Hair follicular keratinocyte (primary cell): ENCODE data around the genes DNER, FBXO36, ITM2C and HTR2B.

- RAMPAGE, long total RNA: no peak
These were observed 139.9 kb upstream of the PID1 start for GRCh38 chr2:229410950-229411365.

DNA sequence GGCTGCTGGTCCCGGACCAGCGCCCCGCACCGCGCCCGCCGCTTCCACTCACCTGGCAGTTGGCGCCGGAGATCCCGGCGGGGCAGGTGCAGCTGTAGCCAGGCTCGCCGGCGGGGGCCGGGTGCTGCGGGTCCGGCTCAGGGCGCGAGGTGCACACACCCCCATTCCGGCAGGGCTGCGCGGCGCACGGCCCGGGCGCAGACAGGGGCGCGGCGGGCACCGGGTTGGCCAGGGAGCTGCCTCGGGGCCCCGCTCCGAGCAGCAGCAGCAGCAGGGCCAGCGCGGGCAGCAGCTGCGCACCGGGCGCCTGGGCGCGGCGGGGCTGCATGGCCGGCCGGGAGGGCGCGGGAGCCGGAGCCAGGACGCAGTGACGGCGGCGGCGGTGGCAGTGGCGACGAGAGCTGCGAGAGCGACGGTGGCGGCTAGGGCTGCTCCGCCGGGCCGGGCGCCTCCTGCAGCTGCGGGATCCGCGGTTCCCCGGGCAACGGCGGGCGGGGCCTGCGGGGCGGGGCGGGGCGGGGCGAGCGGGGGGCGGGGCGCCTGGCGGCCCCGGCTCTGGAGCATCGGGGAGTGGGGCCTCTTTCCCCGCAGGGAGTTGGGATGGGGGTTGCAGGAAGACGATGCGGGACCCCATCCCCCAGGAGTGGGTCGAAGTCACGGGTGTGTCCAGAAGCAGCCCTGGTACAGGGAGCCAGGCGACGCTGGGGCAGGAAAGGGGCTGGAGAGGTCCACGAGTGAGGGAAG lies at the start of gene DNER:
Gene DNER, minus strand, starts transcription at position 460 of the 744 bp plus-strand sequence.
- RAMPAGE, long total RNA: no peak

- RAMPAGE, long total RNA: no peak
These were observed 72.5 kb downstream of the TRIP12 start for GRCh38 chr2:229849117-229849899.

DNA sequence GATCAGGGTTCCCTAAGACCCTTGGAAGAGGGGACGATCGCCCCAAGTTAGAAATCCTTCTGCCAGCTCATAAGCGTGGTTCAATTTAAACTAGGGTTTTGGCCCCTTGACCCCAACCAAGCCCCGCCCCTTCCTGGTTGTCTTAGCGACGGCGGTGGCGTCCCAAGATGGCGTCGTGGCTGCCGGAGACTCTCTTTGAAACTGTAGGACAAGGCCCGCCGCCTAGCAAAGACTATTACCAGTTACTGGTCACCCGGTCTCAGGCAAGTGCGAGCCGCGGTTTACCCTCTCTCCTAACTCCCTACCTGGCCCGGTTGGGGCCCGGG lies at the start of gene FBXO36:
Gene FBXO36, plus strand, starts transcription at position 157 of the 326 bp plus-strand sequence.
- RAMPAGE, long total RNA: start-site peak on the plus strand centred at position 150 of the sequence, 21 bp wide, 65 and 58 reads in 2 replicates

DNA sequence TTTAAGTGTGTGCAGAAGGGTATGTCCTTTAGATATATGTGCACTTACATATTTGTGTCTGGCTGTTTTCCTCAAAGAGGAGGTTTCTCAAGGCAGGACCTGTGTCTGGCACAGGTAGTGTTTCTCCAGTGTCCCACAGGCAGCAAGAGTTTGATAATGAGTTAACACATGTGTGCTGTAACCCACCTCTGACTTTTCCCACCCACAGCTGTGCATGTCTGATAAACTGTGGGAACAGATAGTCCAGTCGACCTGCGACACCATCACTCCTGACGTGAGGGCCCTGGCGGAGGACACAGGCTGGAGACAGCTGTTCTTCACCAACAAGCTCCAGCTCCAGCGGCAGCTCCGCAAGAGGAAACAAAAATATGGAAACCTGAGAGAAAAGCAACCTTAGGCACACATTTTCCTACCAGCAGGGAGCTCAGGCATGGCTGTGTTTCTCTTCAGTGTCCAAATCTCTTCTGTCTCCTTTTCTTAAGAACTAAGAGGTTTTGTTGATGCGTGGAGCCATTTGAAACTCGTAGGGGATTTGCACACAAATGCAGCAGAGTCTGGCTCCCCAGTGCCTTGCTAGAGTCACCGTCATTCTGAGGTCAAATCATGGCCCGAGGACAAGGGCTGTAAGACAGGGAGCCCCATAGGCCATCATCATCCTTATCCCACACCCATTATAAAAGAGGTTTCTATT lies 58.1 kb downstream of the SLC16A14 start:
- RAMPAGE, long total RNA: no peak

GRCh38 chr2:230166907-230167444 lies 52.8 kb downstream of the SP110 start:
- RAMPAGE, long total RNA: no peak

DNA sequence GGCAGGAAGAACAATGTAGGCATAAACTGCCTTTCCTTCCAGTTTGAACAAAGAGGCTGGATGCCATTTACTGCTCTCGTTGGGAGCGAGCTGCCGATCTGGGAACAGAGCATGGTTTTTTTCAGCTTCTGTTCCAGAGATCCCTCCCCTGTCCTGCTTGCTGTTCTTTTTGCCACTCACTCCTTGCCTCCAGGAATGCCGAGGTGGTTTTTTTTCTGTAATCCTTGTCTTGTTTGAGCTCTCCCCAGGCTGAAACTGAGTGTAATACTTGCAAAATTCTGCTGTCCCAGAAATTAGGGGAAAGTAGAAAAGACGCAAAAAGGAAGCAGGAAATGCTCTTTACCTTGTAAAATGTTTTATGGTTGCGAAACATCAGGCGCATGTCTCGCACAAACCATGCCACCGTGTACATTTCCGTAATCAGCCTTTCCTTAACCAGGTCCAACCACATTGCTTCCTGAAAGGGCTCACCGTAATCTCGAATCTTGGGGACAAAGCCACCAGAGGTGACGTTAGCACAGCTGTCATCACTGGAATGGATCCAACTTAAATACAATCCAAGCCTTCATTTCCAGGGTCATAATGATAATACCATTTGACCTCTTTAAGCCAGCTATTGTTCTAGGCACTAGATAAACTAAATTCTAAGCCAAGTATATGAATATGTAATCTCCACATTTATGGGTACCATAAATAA lies 49.4 kb downstream of the SP110 start:
- RAMPAGE, long total RNA: no peak

GRCh38 chr2:230409339-230409548 lies 6.8 kb upstream of the SP100 start:
- RAMPAGE, long total RNA: no peak

DNA sequence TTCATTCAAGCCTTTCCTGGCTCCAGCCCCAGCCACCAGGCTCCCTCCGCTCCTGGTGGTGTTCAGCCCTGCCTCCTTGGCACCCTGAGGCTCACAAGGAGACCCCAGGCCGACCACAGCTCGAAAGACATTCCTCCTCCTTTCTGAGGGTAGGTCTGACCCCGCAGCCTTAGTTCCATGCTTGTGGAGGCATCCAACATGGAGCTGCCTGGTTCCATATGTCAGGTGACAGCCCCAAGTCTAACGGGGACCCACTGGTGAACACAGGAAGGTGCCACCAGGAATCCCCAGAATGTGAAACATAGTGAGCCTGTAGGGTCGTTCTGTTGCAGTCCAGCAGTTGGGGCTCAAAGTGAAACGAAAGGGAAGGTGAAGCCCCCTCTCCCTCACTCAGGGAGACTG lies 5.0 kb upstream of the SP100 start:
- RAMPAGE, long total RNA: no peak

DNA sequence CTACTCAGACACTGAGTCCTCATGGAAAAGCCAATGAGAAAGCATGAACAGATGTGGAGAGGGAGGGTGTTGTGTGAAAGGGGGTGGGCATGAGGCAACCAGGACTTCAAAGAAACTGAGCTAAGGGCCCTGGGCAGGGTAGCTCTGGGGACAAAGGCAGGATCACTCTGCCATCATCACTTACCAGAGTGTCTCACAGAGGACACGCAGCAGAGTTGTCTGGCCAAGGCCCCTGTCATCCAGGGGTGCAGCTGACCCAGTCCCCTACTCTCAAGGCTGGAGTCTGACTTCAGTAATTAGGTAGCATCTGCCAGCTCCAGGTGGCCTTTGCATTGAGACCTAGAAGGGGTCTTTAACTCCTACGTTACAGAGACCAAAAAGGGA lies 32.6 kb downstream of the SP100 start:
- RAMPAGE, long total RNA: no peak

DNA sequence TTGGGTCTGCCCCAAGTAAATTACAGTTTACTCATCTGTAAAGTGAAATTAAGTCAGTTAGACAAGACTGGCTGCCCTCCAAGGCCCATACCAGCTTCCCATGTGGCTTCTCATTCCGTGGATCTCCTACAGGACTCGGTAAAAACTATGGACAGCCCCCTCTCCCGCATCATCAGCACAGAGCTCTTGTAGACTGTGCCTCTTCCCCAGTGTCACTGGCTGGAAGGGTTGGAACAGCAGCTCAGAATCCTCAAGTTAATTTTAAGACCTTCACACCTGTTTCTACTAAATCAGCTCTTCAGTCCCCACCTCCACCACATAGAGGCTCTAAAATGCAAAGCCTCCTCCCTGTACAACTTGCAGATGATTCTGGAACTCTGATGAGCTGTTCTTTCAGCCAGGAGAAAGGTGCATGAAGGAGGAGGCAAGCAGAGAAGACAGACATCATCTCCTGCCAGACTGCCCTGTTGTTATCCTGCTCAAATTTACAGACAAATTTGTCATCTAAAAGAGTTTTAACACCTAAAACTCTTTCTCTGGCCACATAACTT lies 83.0 kb downstream of the SP100 start:
- RAMPAGE, long total RNA: no peak

- RAMPAGE, long total RNA: no peak
These were observed 101.4 kb upstream of the CAB39 start for GRCh38 chr2:230611184-230611655.

- RAMPAGE, long total RNA: no peak
These were observed 67.1 kb downstream of the CAB39 start for GRCh38 chr2:230779575-230780329.

GRCh38 chr2:230820253-230820870 lies 44.4 kb upstream of the ITM2C start:
- RAMPAGE, long total RNA: no peak

DNA sequence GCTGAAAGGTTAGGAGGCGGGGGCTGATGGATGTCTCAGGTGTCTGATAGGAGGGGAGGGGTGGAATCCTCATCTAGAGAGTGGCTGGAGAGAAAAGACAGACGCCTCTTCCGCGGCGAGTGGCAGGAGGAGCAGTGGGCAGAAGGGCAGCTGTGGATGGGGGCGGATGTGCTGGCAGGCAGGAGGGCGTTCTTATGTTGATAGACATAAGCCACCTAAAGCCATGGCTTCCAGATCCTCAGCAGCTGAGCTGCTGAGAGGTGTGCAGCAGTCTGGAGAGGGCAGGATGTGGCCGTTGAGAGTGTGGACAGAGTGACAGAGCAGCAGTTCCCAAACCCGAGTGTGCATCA lies 3.2 kb upstream of the ITM2C start:
- RAMPAGE, long total RNA: no peak

GRCh38 chr2:230864423-230865163 lies at the start of gene ITM2C:
TSS of gene ITM2C (plus strand) at chr2:230864942.
- RAMPAGE, long total RNA: start-site peak on the plus strand at chr2:230864933-230864955, 24 and 14 reads in 2 replicates

DNA sequence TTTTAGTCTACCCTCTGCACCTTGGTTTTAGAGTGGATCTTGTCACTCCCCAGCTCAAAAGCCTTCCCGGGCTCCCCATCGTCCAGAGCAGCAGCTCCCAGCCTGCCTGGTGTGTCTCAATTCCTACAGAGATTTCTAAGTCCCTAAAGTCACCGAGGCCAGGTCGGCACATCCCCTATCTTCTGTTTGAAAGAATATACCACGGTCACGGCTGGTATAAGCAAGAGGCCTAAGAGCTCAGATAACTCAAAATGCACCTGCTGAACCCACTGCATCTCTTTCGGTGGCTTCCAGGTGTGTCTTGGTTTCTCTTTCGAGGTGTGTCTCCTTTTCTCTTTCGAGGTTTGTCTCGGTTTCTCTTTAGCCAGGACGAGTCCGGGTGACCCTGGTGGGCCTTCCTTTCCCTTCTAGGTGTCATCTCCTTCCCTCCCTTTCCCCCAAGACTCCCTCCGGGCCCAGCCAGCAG lies 8.2 kb downstream of the ITM2C start:
- RAMPAGE, long total RNA: no peak

- RAMPAGE, long total RNA: no peak
These were observed 2.7 kb downstream of the C2orf72 start for GRCh38 chr2:231039891-231040486.

DNA sequence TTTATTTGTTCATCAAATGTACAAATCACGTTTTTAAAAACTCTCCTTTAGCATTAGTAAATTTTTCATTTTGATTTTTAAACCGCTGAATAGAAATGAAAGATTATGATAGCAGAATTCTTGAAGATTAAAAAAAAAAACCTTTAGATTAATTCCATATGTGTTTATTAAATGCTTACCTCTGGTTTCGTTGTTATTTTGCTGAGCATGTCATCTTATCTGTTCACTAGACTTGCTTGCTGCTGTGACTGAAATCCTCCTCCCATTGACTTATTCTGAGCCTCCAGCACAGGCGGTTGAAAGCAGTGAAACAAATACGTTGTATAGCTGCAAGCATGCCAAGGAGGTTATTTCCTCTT lies at the start of gene HTR2B:
Gene HTR2B, minus strand, starts transcription at position 250 of the 359 bp plus-strand sequence.
- RAMPAGE, long total RNA: no peak

DNA sequence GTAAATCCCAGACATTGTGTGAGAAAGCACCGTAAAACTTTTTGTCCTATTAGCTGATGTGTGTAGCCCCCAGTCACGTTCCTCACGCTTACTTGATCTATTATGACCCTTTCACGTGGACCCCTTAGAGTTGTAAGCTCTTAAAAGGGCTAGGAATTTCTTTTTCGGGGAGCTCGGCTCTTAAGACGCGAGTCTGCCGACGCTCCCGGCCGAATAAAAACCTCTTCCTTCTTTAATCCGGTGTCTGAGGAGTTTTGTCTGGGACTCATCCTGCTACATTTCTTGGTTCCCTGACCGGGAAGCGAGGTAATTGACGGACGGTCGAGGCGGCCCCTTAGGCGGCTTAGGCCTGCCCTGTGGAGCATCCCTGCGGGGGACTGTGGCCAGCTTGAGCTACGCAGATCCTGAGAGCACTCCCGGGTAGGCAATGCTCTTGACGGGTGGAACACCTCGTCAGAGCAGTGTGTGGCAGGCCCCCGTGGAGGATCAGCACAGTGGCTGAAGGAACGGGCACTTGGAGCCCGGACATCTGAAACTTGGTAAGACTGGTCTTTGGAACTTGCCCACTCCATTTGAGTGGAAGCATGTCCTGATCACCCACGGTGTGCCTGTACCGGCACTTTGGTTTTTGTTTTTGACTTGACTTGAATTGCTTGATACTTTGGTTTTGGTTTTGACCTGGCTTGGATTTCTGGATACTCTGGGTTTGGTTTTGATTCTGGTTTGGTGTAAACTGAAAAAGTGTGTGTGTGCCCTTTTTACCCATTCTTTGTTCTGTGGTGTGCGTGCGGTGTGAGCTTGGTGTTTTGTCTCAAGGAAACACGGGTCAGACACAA lies 5.6 kb downstream of the B3GNT7 start:
- RAMPAGE, long total RNA: no peak